A172 (cell line): Measurements from ENCODE around the genes NUDT16, CPNE4, DNAJC13 and SRPRB.

DNA sequence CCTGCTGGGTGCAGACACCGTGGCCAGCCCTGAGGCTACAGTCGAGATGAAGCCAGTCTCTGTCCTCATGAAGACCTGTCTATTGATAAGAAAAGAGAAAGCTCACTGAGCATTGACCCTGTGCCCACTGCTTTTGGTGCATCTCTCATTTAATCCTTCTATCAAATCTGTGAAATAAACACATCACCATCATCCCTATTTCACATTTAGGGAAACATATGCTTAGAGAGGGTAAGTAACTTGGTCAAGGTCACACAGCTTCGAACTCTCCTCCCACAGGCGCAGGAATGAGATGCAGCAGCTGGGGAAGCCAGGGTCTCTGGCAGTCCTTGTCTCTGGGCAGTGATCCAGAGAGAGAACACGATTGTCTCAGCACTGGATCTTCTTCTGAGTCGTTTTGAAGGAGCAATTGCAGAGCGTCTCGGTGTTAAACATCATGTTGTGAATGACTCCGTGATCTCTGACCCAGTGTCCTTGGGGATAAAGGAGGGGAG is 41.2 kb downstream of the ALG1L2 start:
- RAMPAGE, long total RNA = no peak

- RAMPAGE, long total RNA = no peak
Observed at GRCh38 chr3:130179330-130180116, 97.9 kb downstream of the ALG1L2 start.

DNA sequence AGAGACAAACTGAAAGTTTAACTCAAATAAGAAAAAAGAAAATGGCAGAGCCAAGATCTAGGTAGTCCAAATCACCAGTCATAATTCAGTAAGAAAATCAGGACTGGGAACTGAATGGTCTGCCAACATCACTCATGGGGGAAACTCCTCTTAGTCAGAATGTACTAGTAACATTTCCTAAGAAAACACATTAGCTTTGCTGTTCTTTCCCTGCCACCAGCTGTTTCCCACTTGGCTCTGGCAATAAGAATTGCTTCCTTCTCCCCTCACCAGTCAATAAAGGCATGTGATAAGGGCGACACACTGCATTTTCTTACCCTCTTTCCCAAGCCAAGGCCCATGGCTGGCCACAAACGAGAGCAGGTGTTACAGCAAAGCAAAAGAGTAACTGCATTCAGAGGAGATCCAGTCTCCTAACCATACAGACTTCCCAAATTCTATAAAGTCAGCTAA is 46.1 kb downstream of the PIK3R4 start:
- RAMPAGE, long total RNA = no peak

DNA sequence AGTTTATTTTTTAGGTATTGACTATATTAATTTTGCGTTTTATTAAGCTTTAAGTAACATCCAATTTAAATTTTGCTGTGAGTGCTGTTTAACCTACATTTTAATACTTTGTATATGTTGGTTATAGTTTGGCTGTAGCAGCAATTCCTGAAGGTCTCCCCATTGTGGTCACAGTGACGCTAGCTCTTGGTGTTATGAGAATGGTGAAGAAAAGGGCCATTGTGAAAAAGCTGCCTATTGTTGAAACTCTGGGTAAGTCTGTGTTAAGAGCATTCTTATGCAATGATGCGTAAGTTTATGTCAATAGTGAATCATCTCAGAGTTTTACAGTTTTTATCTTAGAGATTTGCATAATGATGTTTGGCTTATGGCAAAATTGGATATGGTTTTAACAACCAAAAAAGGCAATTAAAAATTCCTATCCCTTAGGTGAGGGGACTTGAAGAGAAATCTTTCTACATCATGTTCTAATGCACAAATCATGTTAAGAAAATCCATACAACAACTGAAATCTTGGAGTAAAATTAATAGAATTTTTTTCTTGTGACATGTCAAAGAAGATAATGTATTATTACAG is 62.7 kb downstream of the ASTE1 start:
- RAMPAGE, long total RNA = no peak

DNA sequence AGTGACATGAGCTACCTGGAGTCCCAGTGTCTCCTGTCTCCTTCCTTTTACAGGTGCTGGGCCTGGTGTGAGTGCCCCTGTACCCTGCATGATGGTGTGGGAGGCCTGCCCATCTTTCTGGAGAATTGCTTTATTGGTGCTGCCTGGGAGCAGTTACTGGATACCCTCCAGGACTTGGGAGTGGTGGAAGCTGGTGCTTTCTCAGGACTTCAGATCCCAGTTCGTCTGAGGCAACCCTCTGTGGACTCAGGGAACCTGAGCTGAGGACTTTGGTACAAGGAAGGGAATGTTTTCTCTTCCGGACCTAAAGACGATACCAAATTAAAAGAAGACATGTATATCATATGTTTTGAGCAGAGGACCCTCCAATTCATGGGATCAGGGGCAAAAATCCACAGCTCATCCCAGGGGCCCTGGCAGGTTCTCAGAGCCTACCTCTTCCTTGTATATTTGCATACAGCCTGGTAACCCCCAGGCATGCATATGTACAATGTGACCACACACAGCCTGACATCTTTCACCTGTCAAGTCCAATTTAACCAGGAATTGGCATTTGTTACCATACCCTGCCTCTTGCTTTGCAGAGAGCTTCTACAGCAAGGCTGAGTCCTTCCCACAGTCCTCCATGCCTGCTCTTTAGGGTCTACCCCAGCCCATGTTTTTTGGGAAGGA is 18.1 kb upstream of the NUDT16 start:
- RAMPAGE, long total RNA = no peak

DNA sequence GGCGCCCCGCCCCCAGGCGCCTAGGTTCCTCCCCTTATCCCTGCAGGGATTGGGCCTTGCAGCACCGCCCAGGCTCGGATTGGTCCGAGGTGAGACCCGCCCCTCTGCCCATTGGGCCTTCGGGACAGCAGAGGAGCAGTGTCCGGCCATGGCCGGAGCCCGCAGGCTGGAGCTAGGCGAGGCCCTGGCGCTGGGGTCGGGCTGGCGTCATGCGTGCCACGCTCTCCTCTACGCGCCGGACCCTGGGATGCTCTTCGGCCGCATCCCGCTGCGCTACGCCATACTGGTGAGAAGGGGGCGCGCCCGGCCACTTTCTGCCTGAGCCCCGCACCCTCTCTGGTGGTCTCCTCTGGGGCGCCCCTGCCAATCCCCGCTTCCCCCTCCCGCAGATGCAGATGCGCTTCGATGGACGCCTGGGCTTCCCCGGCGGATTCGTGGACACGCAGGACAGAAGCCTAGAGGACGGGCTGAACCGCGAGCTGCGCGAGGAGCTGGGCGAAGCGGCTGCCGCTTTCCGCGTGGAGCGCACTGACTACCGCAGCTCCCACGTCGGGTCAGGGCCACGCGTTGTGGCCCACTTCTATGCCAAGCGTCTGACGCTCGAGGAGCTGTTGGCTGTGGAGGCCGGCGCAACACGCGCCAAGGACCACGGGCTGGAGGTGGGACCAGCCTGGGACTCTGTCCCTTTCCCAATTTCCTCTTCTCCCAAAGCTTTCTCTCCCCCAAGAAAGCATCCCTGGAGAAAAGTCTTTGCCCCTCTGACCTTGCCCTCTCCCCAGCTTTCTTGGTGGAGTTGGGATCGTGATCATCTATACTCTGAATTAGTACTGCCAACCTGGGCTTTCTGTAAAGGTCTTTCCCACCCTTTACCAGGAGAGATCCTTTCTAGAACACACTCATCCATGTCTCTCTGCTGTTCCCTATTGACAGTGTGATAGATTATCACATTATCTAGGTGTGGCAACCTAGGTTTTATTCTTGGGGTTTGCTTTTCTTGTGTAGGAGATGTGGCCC is at the start of gene NUDT16:
Gene NUDT16, plus strand, starts transcription at position 118 of the 1,014 bp plus-strand sequence.
- RAMPAGE, long total RNA = start-site peak on the plus strand centred at position 135 of the sequence, 30 bp wide, 36 and 38 reads in 2 replicates

- RAMPAGE, long total RNA = no peak
Observed at GRCh38 chr3:131505325-131505723, 2.6 kb upstream of the MRPL3 start.

GRCh38 chr3:132033907-132035363 is at the start of gene CPNE4:
CPNE4 (minus strand) TSS chr3:132035014.
- RAMPAGE, long total RNA = no peak

DNA sequence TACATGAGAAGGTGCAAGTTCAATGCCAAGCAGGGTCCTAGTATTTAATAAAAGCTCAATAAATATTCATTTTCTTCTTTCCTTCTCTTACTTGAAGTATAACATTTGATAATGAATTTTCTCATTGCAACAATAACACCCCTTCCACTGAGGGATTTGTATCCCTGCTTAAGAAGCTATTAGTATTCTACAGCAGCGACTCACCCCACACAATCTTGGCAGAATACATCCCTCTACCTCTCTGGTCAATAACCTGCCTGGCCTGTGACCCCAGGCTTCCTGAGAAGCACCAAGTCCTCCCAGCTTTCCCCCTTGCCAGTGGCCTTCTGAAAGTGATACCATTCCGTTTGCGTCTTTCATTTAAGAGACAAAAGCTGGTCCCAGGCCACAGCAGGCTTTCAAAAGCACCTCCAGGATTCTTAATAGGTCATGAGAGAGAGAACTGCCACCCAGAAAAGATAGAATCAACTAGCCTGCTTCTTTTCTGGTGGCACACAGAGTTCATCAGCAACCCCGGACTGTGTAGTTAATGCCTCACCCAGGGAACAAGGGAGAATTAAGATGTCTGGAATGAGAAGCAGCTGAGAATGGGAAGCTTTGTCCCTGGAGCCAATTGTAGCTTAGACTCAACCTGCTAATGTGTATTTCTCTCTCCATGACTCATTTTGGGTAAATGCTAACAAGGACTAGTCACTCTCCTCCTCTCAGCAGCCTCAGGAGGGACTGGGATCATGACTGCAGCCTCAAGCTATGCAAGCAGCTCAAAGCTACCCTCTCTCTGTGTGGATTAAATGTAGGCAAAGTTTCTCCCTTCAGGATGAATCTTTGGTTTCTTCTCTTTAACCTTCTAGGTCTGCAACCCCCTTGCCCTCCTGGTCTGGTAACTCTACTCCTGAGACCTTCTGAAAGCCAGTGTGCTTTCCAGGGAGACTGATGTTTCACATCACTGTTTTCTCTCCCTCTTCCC is 101.0 kb upstream of the CPNE4 start:
- RAMPAGE, long total RNA = no peak

GRCh38 chr3:132228894-132229258 is 88.3 kb upstream of the ACP3 start:
- RAMPAGE, long total RNA = no peak

- RAMPAGE, long total RNA = start-site peak on the plus strand at chr3:132417502-132417612, 145 and 39 reads in 2 replicates
Observed at GRCh38 chr3:132416825-132417817, at the start of gene DNAJC13. DNAJC13 (plus strand) TSS chr3:132417502.

GRCh38 chr3:133572951-133573422 is 499 bp upstream of the CDV3 start:
- RAMPAGE, long total RNA = no peak

DNA sequence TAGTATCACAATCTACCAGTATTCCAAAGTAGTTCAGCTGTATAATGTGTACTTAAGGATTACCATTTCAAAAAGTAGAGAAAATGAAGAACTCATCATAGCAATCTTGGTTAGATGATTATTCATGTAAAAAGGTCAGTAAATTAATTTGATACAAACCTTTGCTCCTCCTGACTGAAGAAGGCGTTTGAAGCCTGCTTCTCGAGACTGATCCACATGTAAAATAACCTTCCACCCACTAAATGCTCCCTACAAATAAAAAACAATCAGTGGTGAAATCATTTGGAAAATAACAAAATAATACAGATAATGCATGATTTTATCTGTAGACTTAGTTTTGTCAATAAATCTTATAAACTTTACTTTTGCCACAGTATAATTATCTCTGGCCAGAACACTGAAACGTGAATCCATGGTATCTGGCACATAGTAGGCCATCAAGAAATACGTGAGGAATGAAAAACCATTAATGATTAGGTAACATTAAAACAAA is 35.3 kb downstream of the CDV3 start:
- RAMPAGE, long total RNA = no peak

DNA sequence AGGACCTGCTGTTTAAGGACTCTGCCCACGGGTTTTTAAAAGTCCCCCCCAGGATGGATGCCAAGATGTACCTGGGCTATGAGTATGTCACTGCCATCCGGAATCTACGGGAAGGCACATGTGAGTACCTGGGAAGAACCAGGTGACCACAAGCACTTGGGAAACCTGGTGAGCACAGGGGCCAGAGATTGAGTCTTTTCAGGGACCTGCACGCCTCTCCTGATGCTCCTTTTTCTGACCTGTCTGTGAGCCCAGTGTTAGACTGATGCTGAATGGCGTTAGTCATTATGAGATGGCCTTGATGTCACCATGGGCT is 11.6 kb downstream of the TF start:
- RAMPAGE, long total RNA = no peak

GRCh38 chr3:133805402-133806151 is at the start of gene SRPRB:
SRPRB (plus strand) TSS chr3:133805815.
- RAMPAGE, long total RNA = start-site peak on the plus strand at chr3:133805812-133805848, 61 and 265 reads in 2 replicates

DNA sequence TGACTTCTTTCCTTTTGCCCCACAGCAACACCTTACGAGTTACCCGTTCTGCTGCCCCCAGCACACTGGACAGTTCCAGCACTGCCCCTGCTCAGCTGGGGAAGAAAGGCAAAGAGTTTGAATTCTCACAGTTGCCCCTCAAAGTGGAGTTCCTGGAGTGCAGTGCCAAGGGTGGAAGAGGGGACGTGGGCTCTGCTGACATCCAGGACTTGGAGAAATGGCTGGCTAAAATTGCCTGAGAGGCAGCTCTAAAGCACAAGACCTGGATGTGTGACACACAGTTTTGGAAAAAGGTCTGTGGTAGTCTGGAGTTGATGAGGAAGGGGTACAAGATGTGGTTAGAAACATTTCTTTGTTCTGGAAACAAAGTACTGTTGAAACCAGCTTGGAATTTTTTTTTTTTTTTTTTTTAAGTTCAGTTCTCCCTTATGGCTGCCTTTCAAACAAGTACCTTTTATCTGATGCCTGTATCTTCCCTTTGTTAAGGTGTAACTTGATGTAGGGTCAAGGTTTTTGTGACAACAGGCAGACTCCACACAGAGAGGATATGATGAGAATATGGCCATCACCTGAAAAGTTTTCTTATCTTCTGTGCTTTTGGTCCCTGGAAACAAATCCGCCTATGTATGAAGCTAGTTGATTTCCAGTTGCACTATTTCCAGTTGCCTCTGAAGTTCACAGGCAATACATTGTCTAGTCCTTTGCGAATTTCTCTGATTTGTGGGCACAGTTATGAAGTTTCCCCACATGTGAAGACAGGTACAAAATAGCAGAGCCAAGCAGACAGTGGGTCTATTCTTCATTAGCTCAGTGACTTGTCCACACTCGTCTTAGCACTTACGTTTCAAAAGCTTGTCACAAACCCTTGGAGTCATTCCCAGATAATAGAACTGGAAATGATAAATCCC is 14.2 kb downstream of the SRPRB start:
- RAMPAGE, long total RNA = no peak

DNA sequence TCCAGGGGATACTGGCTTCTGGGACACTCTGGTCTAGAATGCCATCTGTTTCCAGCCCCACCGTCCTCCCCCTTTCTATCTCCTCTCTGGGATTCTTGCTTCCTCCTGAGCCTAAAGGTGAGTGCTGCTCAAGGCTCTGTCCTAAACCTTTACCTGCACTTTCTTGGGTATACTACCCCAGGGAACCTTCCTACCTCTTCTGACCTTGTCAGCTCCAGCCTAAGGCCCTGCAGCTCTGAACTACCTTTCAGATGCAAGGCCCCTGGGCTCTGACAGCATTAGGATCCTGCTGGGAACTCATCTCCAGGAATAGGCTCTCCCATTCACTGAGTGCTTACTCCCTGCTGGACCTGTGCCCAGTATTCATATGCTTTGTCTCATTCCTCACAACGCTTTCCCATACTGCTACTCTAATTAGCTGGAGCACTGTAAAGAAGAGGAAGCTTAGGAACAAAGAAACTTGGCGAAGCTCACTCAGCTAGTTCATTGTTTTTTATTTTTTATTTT is 53.7 kb upstream of the RAB6B start:
- RAMPAGE, long total RNA = no peak

- RAMPAGE, long total RNA = no peak
Observed at GRCh38 chr3:133992443-133992802, 37.3 kb downstream of the SLCO2A1 start.

GRCh38 chr3:134057380-134057845 is 27.7 kb upstream of the SLCO2A1 start:
- RAMPAGE, long total RNA = no peak

GRCh38 chr3:134175474-134175855 is 75.2 kb downstream of the RYK start:
- RAMPAGE, long total RNA = no peak